H9 (cell line): ENCODE results near the genes ENSG00000286264, ESRRA, PRDX5 and RPS6KA4.

DNA sequence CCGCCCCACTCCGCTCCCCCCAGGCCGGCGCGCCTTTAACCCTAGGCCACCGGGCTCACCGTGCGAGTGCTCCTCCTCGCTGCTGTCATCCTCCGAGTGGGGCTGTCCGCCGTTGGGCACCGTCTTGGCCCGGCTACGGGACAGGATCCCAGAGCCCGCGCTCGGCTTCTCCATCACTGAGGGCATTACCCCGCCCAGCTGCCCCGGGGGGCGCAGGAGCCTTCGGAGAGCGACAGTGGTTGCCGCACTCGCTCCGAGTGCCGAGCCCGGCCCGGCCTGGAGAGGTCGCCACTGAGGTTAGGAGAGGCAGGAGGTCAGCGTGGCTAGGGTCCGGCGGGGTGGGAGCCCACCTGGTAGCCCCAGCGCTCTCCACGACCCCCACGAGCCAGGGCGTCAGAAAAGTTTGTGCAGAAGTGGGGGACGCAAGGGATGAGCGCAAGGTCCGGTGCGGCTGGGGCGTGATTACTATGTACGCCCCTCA, 653 bp downstream of the RCOR2 start:
- PRO-cap, result bidirectional peak, plus-strand start at position 317 of the sequence, minus-strand start at position 178 of the sequence

- PRO-cap, result no peak
Observed at GRCh38 chr11:63937875-63938301, 914 bp upstream of the NAA40 start.

DNA sequence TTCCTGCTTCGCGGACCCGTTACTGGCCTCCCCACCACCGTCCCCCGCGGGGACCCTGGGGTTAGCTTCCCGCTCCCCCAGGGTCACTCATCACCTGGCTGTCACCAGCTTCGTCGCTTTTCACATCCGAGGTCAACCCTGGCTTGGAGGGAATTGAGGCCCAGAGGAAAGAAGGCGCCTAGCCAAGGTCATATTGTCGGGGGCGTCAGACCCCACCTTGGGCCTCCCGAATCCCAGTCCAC, 467 bp downstream of the NAA40 start:
- PRO-cap, result bidirectional peak, plus-strand start at position 147 of the sequence, minus-strand start at position 155 of the sequence

DNA sequence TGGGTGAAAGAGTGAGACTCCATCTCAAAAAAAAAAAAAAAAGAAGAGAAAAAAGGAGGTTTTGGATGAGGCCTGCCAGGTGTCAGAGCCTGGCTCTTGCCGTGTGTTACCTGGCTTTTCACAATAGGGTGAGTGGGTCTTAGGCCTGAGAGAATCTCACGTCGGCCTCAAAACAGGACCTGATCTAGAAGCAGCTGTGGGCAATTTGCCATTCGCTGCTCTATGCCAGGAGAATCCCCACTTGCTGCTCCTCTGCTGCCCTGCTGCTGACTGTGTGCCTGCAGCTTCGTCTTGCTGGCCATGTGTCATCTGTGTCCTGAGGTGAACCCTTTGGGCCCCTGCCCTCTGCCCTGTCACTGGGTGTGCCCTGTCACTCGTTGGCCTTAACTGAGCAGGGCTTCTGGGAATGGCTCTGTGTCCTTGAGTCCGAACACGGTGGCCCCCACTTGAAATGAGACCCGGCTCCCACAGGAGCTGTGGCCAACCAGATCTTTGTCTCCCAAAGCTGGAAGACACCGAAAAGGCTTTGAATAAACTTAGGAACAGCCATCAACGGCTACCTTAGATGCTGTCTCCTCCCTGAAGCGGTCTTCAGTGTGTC, 6.2 kb downstream of the NAA40 start:
- PRO-cap, result no peak

DNA sequence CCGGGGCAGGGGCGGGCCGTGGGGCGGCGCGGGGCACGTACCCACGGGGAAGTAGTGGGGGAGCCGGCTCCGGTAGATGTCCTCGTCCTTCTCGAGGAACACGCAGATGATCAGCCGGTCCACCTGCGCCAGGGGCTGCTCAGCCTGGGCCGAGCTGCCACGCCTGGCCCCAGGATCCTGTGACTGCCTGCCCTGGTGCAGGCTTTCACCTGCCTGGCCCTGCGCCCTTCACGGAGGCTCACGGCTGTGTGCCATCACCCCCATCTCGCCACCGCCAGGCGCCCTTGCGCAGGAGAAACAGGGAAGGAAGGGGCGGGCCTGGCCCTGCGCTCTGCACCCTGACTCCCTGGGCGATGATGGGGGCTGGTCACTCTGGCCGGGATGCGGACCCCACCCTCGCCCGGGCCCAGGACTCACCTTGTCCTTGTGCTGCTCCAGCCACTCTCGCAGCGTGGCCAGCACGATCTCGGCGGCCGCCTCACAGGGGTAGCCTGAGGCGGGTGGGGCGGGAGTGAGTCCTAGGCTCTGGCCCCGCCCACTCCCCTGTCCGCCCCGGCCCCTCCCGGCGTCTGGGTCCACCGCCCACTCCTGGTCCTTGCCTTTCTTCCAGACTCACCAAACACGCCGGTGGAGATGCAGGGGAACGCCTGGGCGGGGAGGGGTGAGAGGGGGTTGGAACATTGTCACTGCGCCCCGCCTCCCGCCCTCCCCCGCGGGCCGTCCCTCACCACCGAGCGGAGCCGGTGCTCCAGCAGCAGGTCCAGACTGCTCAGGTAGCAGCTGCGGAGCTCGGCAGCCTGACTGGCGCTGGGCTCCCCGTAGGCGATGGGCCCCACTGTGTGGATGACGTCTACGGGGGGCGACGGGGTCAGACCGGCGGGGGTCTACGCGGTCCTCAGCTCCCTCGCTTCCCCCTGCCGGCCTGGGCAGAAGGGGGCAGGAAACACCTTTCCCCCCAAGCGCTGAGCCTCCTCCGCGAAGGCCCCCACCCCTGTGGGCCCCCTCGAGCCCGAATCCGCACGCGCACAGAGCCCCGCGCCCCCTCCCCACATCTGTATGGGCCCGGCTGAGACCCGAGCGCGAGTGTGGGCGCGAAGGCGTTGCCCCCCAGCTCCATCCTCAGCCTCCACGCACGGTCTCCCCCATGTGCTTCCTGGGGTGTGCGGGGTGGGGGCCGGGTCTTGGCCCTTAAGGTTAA, 13.1 kb downstream of the OTUB1 start:
- PRO-cap, result bidirectional peak, plus-strand start at position 359 of the sequence, minus-strand start at position 250 of the sequence; bidirectional peak, plus-strand start at position 763 of the sequence, minus-strand start at position 482 of the sequence

DNA sequence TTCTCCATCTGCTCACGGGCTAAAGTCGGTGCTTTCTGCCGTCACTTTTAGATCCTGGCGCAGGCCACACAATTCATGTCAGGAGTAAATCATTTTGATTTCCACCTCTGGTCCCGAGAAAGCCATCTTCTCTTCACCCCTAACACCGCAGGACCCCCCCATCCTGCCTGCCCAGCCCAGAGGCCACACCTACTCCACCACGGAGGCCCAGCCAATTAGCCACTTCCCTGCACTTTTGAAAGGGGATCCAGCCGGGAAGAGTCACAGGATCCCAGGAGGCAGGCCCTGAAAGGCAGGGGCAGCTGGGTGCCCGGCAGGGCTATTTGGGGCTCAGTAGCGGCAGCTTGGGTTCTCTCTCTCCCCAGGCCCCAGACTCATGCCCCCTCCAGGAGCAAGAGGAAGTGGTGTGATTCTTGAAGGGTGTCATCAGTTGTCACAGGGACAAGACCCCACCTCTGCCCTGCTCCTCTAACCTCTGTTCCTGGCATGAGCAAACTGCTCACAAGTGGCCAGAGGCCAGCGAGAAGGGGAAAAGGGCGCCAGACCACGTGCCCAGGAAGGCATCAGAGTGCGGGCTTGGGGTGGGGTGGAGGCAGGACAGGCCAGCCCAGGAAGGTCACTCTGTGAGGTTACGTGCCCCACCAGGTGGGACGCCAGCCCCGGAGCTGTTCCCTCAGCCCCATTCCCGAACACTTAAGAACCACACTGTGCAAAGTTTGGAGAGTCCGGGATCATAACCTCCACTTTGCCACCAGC, 1.2 kb downstream of the MACROD1 start:
- PRO-cap, result unidirectional peak, plus-strand start at position 264 of the sequence

GRCh38 chr11:64203870-64205069, 2.3 kb upstream of the FERMT3 start:
- PRO-cap, result no peak

- PRO-cap, result unidirectional peak, plus-strand start at chr11:64234093
Observed at GRCh38 chr11:64233759-64234143, 633 bp upstream of the VEGFB start.

GRCh38 chr11:64238799-64239439, 2.0 kb upstream of the ENSG00000286264 start:
- PRO-cap, result no peak

DNA sequence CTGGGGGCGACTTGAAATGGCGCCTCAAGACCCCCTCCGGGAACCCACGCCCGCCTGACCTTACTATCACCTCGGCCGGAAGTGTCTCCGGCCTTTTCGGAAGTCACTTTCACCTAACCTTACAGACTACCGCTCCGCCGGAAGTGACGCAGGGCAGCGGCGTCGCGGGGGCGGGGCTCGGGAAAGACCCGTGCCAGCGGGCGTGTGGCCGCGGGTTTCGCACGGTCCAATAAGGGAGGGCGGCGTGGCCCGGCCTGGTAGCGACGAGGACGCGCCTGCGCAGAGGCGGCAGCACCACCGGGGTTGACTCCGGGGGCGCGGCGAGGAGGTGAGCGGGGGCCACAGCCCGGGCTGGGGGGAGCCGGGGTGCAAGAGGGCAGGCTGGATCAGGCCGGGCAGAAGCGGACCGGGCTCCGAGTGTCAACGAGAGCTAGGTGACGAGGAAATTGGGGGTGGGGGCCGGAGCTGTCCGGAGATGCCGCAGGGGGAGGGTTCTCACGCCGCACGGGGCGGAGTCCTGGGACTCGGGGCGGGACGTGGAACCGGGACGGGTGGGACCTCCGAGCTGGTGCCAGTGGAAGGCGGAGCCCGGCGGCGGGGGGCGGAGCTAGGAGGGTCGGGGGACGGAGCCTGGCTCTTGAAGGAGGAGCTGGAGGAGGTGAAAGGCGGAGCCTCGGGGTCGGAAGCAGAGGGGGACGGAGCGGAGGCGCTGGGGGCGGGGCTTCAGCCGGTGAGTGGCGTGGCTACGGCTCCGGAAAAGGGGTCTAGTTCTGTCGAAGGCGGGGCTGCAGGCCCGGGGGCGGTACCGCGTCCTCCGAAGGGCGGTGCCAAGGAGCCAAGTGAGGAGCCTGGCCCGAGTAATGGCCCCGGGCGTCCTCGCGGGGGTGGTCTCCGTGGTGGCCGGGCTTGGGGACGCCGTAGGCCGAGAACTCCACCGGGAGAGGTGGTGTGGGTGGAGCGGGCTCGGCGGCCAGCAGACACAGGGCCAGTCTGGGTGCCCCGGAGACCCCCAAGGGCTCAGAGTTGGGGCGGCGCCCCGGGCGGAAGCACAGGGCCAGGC, at the start of gene ENSG00000286264:
TSS of gene ENSG00000286264 (plus strand) at position 291 of the 1,060 bp plus-strand sequence.
- PRO-cap, result bidirectional peak, plus-strand start at position 291 of the sequence, minus-strand start at position 87 of the sequence; bidirectional peak, plus-strand start at position 445 of the sequence, minus-strand start at position 448 of the sequence; bidirectional peak, plus-strand start at position 845 of the sequence, minus-strand start at position 583 of the sequence

DNA sequence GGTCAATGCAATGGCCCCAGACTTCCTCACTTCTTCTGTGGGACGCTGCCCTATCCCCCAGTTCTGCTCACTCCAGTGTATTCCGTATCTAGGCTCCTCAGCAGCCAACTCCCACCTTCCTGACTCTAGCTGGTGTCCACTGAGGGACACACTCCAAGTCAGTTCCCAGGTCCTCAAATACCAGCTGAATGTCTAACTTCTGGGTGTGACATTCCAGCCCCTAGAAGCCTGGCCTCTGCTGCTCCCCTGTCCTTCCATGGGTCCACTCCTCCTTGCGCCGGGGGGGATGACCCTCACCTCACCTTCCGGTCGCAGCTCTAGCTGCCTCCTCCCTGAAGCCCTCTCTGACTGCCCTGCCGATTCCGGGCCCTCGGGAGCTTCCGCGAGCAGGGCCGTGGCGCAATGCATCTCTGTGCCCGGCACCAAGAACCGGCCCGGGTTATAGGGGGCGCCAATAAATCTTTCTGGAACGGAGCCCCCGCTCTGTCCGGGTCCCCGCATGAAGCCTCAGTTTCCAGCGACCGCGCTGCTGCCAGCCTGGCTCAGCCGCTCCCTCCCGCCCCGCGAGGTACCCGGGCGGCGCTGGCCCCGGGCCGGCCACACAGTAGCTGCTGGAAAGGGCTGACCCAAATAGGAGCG, 15.4 kb downstream of the BAD start:
- PRO-cap, result bidirectional peak, plus-strand start at position 347 of the sequence, minus-strand start at position 355 of the sequence

DNA sequence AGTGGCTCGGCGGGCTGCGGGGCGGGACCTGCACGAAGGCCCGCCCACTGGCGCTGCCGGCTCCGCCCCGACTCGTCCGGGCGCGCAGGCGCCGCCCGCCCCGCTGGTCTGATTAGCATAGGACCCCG, 111 bp upstream of the ESRRA start:
- PRO-cap, result no peak

GRCh38 chr11:64305477-64305632, at the start of gene ESRRA:
ESRRA (plus strand) TSS chr11:64305524.
- PRO-cap, result bidirectional peak, plus-strand start at chr11:64305576, minus-strand start at chr11:64305601

DNA sequence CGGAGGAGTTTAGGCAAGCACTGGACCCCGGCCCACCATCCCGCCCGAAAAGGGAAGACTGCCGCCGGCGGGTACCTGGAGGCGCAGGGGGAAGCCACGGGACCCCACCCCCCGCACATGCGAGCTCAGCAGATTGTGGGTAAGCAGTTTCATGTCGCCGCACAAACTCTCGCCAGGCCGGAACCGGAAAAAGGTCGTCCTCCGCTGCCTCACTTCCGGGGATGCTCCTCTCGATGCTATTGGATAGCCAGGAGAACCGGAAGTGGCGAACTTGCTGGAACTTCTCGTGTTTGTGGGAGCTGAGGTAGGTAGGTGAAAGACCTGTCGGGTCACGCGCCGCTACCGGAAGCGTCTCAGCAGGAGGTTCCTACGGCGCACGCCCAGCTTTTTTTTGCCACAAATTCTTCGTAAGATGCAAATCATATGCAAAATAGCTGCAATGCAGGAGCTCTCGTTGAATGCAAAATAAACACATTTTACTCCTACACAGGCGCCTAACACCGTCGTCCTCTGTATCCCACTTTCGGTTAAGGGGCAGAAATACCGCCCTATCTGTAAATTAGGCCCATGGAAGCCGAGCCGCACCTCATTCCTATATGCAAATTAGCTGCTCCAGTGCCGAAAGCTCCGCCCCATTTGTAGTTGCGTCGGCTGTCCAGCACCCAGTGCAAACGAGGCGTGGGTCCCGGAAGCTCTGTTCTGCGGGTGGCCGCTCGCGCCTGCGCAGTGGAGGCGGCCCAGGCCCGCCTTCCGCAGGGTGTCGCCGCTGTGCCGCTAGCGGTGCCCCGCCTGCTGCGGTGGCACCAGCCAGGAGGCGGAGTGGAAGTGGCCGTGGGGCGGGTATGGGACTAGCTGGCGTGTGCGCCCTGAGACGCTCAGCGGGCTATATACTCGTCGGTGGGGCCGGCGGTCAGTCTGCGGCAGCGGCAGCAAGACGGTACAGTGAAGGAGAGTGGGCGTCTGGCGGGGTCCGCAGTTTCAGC, at the start of gene PRDX5:
TSS of gene PRDX5 (plus strand) at position 748 of the 983 bp plus-strand sequence.
- PRO-cap, result bidirectional peak, plus-strand start at position 304 of the sequence, minus-strand start at position 137 of the sequence; bidirectional peak, plus-strand start at position 777 of the sequence, minus-strand start at position 701 of the sequence

GRCh38 chr11:64319251-64319859, 1.4 kb downstream of the PRDX5 start:
- PRO-cap, result no peak

DNA sequence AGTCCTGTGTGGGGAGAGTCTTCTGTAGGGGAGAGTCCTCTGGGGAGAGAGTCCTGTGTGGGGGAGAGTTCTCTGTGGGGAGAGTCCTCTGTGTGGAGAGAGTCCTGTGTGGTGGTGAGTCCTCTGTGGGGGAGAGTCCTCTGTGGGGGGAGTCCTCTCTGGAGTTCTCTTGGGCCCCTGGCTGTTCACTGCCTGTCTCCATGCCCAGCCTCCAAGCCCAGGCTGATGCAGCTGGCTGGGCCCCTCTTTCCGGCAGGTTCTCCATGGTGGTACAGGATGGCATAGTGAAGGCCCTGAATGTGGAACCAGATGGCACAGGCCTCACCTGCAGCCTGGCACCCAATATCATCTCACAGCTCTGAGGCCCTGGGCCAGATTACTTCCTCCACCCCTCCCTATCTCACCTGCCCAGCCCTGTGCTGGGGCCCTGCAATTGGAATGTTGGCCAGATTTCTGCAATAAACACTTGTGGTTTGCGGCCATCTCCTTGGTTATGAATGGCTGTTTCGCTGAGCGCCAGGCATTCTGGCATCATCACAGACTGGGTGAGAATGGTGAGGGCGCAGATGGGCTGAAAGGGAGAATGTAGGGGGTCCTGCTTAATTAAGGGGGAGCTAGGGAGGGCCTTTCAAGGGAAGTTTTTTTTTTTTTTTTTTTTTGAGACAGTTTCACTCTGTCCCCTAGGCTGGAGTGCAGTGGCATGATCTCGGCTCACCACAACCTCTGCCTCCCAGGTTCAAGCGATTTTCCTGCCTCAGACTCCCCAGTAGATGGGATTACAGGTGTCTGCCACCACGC, 3.6 kb downstream of the PRDX5 start:
- PRO-cap, result no peak

DNA sequence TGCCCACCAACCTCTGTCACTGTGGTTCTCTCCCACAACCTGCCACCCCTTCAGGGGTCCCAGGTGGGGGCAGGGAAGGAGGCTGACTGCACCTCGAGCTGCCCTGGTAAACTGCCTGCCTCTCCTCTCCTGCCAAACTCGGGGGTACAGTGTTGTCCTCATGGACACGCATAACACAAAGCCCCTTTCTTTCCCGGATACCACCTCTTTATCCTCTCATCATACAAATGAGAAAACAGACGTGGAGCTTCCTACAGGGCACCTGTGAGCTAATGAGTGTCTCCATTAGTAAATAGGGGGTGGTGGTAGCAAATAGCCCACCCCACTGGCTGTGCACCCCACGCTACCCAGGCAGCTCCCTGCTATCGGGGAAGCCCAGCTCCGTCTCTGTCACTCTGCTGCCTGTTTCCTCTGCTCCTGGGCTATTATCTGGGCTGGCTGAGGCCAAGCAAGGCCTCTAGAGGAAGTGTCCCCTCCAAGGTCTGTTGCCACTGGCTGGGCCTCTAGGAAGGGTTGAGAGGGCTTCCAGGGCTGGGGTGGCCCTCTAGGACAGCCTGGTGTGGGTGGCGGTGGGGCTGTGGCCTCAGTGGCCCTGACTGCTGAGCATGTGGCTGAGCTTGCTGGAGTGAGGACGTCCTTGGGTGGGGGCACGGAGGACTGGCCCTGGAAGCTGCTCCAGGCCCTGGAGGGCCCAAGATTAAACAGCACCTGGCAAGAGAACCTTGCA, 5.9 kb downstream of the PRDX5 start:
- PRO-cap, result no peak

DNA sequence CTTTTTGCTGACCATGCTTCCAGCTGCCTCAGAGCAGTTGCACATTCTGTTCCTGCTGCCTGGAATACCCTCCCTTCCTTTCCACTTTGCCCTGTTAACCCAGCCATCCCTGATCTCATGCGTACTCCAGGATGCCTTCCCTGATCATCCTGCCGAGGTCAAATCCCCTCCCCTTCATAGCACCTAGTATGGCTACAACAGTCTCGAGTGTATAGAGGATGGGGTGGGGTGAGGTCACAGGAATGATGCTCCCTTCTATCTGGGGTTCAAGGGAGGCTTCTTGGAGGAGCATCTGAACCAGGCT, 570 bp upstream of the CCDC88B start:
- PRO-cap, result no peak

GRCh38 chr11:64340379-64341426, 699 bp downstream of the CCDC88B start:
- PRO-cap, result bidirectional peak, plus-strand start at chr11:64340903, minus-strand start at chr11:64340792; bidirectional peak, plus-strand start at chr11:64341084, minus-strand start at chr11:64341066; bidirectional peak, plus-strand start at chr11:64341284, minus-strand start at chr11:64341158

DNA sequence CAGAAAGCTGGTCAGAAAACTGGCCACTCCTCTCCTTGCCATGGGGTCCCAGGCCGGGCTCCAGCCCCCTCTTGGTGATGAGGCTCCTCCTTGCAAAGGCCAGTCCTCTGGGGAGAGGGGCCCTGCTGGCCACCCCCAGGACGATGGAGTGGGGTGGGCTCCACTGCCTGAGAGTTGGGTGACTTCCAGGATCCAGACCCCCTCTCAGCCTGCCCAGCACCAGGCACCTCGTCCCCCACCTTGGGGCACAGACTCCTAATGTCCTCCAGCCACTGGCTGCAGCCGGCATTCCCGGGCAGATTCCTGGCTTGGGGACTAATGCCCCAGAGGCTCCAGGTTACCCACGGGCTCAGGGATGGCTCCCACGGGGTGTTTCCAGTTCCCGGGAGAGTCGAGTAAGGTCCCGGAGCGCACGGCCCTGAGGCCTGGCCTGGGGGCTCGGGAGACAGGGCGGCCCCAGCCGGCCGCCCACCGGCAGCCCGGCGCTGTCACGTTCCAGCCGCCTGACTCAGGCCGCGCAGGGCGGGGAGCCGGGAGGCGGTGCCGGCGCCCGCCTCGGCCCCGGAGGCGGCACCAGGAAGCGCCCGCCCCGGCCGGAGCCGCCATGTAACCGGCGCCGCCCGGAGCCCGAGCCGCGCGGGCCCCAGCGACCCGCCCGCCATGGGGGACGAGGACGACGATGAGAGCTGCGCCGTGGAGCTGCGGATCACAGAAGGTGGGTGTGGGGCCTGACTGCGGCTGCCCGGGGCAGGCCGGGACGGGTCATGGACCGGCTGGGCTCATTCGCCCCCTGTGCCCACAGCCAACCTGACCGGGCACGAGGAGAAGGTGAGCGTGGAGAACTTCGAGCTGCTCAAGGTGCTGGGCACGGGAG, at the start of gene RPS6KA4:
TSS of gene RPS6KA4 (plus strand) at position 587 of the 874 bp plus-strand sequence.
- PRO-cap, result bidirectional peak, plus-strand start at position 635 of the sequence, minus-strand start at position 490 of the sequence